Cerebral cortex (tissue), 2 donors: Measurements from ENCODE around the genes CYP2U1, ETNPPL, MCUB and CASP6.

DNA sequence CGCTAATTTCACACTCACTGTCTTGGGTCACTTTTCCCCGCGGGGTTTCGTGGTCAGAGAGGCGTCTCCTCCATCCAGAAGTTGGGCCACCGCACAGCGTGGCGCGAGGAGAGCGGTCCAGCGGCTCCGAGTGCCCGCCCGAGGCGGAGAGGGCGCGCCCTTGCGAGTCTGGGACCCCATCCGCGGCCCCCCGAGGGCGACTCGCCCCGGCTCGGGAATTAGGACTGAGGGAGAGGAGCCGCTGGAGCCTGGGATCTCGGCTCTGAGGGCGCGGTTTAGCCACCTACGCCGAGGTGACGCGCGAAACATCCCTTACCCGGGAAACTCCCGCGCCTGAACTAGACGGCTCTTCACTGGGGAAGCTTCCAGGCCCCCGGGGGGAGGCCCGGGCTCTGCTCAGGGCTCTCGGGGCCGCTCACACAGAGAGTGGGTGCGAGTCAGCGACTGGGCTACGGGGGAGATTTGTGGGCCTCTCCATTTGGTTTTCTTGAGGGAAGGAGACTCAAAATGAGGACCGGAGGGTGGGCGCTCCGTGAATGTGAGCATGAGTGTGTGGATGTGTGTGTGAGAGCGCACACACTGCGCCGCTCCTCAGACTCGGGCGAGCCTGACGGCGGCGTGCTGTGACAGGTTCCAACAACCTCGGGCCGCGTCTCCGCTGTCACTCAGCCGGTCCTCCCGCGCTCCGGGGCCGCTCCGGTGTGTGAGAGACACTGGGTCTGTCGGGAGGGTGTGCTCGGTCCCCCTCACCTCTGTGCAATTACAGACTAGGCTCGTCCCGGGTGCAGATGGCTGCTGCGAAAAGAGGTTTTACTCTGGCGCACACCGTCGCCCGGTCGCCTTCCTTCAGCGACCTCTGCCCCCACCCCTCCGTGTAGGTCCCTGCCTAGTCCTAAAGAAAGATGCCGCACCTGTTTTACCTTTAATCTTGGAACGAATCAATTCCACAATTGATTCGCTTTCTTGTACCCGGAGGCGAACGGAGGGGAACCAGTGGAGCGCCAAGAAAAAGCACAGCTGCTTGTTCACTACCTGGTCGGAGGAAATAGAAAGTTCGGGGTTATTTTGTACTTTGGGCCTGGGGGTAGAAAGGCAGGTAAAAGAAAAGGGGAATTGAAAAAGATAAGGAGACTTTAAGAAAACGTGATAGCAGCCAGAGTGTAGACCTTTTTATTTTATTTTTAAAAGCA, 885 bp downstream of the NPNT start:
- PRO-cap, 2 experiments = peak in 1 of 2 experiments; most common minus-strand start position 277 of the sequence (in 1)

DNA sequence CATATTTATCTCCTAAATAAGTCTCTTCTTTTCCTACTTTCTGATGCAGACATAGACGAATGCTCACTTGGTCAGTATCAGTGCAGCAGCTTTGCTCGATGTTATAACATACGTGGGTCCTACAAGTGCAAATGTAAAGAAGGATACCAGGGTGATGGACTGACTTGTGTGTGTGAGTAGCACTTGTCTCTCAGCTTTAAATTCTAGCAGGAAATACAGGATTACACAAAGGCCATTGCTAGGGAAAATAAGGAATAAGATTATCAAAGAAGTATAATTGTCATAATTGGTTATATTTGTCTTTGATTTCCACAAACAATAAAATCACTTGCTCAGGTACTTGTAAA, 45.2 kb downstream of the NPNT start:
- PRO-cap, 2 experiments = no peak in any of the 2 experiments

GRCh38 chr4:105990828-105991449, 95.7 kb downstream of the NPNT start:
- PRO-cap, 2 experiments = no peak in any of the 2 experiments

GRCh38 chr4:106316672-106317049, 311 bp downstream of the AIMP1 start:
- PRO-cap, 2 experiments = no peak in any of the 2 experiments

DNA sequence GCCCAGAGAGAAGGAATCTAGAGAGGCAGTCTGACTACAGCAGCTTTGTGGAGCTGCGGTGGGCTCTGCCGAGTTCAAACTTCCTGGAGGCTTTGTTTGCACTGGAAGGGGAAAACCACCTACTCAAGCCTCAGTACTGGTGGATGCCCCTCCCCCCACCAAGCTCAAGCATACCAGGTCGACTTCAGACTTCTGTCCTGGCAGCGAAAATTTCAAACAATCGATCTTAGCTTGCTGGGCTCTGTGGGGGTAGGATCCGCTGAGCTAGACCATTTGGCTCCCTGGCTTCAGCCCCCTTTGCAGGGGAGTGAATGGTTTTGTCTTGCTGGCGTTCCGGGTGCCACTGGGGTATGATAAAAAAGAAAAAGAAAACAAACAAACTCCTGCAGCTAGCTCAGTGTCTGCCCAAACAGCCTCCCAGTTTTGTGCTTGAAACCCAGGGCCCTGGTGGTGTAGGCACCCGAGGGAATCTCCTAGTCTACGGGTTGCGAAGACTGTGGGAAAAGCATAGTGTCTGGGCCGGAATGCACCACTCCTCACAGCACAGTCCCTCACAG, 57.6 kb downstream of the DKK2 start:
- PRO-cap, 2 experiments = no peak in any of the 2 experiments

DNA sequence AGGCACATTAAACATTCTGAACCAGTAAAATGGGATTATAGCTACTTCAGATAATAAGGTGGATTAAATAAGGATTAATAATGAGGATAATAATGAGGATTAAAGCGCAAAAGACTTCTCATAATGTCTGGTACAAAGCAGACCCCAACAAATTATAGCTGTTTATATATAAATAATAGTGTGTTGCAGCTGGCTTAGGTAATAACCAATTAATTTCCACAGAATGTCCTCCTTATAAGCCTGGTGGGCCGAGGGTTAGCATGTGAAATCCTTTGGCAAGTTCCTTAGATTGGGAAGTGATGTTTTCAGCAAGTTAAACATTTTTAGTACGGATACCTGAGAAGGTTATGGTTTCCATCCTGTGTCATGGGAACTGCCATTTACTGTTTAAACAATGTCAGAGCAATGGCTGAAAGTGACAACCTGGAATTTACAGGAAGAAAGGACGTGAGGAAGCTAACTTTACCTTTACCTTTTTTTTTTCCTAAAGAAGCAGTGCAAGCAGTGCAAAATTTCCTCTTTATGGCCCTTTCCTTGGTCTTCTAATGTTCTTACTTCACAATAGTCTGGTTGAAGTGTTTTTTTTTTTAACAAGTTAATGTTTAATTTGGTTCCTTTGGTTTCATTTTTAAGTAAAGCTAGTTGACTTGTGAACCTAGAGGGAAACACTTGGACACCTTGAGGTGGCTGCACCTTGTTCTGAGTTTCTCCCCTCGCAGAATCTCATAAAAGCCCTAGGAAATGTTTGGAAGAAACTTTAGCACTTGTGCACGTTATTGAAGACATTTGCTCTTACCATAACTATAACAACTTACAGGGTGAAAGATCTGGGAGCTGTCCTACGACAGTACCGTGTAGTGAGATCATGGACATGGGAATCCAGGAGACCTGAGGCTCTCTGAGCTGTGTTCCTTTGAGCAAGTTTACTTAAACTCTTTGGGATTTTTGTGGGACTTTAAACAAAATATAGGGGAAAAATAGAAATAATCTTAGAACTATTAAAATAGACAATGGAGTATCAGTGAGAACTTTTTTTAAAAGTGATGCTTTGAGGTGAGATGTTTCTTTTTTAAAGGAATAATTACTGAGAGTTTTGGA, 1.7 kb downstream of the SGMS2 start:
- PRO-cap, 2 experiments = no peak in any of the 2 experiments

GRCh38 chr4:107931119-107931914, at the start of gene CYP2U1:
TSS of gene CYP2U1 (plus strand) at chr4:107931549.
- PRO-cap, 2 experiments = peak in 1 of 2 experiments; most common plus-strand start chr4:107931549 (in 1); most common minus-strand start chr4:107931176 (in 1)

DNA sequence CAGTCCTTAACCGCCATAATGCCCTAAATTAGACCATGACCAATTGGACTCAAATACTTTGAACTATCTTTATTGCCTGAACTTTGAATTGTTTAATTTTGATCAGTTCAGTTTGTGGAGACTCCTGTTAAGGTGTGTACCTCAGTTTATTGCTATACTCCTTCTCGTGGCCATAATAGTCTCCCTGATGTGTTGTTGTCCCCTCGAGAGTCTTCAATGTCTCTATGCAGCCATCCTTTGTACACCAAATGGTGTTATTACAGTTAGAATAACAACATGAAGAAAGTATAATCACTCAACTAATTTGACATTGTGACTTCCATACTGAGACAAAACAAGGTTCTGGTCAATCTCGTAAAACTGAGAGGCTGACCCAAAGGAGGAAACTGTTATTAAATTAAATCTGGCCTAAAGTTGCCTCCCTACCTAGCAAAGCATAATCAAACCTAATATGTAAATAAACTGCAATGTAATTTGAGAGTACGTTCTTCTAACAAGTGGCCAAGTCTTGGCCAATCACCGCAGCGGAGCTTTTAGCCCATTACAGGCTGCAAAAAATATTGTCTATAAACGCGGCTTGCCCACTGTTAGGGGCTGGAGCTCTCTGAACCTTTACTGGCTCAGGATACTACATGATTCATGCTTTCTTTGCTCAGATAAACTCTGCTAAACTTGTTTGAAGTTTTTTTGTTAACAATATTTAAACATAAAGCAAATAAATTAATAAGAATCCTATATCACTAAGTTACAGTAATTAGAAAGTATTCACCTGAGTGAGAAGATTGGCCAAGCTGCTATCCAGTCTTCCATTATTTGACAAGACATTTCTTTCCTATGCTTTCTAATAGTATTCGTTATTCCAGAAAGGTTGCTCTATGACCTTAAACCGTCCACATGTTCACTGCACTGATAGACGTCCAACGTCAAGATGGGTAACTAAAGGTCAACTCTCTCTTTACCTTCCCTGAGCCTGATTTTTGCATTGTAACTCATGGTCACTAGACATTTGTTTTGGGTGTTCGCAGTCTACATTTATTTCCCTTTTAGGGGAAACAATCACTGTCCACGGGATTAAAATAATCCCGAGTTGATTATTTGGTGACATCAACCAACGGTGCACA, 986 bp upstream of the HADH start:
- PRO-cap, 2 experiments = no peak in any of the 2 experiments

- PRO-cap, 2 experiments = no peak in any of the 2 experiments
Observed at GRCh38 chr4:107992264-107992682, 2.6 kb downstream of the HADH start.

GRCh38 chr4:108014282-108014634, 24.6 kb downstream of the HADH start:
- PRO-cap, 2 experiments = no peak in any of the 2 experiments

GRCh38 chr4:108045563-108046273, 56.0 kb downstream of the HADH start:
- PRO-cap, 2 experiments = no peak in any of the 2 experiments

DNA sequence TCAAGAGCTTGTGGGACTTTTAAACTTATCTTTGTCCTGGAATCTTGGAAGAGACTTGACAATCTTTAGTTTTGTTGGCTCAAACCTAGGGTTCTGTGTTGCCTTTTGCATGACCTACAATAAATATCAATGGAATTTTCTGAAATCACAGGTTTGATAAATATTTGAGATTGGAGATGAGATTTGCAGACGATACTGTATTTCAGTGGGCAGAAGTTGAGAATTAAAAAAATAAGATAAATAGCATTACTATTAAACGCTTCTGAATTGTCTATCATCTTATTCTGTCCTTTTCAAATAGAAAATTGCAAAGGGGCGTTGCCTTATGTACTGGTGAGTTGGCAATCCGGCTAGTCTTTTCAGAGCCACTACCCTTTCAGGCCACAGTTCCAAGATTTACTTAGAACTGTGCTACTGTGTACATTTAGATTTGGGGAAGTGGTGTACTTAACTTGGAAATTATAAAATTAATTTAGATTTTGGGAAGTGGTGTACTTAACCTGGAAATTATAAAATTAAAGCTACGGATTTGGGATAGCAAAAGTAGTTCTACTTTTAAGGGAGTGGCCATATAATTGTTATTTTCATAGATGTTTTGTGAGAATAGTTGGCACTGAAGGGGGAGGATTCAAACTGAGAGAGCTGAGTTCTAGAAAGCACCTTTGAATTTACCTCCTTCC, 962 bp downstream of the OSTC start:
- PRO-cap, 2 experiments = no peak in any of the 2 experiments

GRCh38 chr4:108762545-108763266, at the start of gene ETNPPL:
TSS of gene ETNPPL (minus strand) at chr4:108763053.
- PRO-cap, 2 experiments = peak in 1 of 2 experiments; most common plus-strand start chr4:108762716 (in 1); most common minus-strand start chr4:108762667 (in 1)

DNA sequence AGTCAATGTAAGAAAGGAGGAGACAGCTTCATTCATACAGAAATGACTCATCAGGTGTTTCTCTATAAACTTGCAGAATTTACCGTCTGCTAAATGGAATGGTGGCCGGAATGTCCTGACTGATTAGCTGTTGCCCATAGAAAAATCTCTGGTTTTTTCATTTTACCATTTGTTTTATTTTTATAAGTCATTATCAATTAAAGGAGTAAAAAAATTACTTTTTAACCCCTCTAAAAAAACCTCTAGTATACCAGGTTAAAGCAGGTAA, 115.1 kb upstream of the ETNPPL start:
- PRO-cap, 2 experiments = no peak in any of the 2 experiments

DNA sequence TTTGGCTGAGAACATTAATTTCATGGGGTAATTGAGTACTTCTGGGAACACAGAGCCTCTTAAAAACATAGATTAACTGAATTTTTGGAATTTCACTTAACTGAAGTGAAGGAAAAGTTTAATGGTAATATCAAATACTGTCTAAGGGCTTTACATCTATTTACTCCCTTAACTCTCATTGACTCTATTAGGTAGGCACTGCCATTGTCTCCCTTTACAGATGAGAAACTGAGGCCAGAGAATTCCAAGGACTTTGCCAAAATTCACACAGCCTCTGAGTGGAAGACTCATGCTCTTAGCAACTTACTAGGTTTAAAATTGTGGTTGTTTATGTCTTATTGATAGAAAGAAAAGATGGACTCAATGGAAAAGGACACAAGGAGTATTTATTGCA, 154.0 kb upstream of the ETNPPL start:
- PRO-cap, 2 experiments = no peak in any of the 2 experiments

DNA sequence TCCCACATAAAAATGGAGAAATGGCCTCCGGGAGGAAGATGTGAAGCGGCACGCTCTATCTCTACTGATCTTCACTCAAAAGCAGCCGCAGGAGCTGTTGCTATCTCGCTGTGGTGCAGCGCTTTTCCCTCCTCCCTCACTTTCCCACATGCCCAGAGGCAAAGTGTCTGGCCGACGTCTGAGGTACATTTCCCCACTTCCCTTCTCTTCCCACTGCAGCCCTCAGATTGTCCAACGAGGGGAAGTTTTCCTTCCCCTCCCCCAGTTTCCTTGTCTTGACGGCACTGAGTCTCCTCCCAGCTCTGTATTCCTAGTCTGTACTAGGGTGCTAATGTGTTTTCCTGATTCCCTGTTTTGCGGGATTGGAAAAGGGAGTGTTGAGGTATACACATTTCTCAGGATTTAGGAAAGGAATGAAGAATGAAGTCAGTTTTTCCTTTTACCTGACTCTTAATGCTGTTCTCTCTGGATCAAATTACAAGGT, 729 bp upstream of the COL25A1 start:
- PRO-cap, 2 experiments = no peak in any of the 2 experiments

- PRO-cap, 2 experiments = peak in 1 of 2 experiments; most common plus-strand start chr4:109560227 (in 1); most common minus-strand start chr4:109560091 (in 1)
Observed at GRCh38 chr4:109559960-109560719, at the start of gene MCUB. TSS of gene MCUB (plus strand) at chr4:109560246.

DNA sequence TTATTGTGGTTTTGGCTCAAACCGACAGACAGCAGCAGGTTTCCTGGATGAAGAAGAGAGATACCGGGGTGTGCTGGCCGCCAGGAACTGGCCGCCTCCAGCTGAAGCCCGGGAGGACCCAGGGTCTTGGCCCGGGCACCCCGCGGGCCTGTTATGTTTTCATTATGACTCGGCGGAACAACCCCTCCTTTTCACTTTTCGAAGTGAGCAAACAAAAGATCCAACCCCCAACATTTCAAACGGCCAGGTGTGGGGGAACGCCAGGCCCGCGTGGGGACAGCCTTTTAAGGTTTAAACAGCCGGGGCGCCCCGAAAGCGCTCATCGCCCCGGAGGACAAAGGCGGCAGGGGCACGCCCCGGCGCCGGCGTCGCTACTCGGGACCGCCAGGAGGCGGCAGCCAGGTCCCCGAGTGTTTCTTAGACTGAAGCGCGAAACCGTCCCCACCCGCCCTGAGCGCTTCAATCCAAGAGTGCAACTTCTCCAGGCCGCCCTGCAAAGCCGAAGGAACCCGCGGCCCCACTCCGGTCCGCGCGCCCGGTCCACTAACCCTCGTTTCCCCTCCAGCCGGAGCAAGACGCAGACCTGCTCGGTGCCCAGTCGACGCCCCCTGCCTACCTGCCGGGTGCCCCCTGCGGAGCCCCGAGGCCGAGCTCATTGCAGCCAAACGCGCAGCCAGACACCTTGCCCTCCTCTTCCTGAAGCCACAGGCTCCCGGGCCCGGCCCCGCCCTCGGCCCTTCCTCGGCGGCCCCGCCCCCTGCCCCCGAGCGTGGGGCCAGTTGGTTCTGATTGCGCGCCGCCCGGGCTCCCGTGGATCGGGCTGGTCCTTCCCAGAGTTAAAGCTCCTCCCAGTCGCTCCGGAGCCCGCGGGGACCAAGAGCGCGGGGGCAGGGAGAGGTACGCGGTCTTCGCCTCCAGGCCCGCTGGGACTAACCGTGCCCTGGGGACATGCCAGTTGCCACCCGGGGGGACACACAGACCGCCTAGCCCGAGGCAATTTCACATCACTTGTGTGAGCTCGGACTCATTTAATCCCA, at the start of gene CASP6:
Gene CASP6 (minus strand): TSS at position 706 of the 1,037 bp plus-strand sequence.
- PRO-cap, 2 experiments = peak in 1 of 2 experiments; most common plus-strand start position 851 of the sequence (in 1); most common minus-strand start position 704 of the sequence (in 1)

DNA sequence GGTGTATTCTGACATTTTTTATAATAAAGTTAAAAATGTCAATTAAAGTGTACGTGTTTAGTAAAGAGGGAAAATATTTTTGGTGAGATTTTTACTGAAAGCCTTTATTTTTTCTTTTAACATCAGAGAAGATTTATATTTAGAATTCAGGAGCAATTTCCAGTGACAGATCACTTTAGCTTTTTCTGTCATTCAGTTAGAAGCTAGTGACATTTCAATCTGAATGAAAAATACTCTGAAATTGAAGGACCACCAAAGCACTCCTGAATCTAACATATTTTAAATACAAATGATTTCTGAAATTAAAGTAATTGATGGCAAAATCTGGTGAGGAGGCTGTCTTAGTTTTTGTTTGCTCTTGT, 133.6 kb upstream of the ENPEP start:
- PRO-cap, 2 experiments = no peak in any of the 2 experiments

DNA sequence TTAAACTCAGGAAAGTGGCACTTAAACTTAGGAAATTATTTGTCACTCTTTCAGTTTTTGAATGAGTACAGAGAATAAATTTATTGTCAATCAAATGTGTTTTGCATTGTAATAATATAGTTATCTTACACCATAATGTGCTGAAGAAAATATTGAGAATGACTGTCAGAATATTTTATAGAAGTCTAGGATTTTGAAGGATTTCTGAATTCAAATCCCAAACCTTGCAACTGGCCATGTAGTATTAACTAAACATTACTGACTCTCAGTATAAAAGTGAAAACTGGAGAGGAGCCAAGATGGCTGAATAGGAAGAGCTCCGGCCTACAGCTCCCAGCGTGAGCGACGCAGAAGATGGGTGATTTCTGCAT, 713.8 kb upstream of the PITX2 start:
- PRO-cap, 2 experiments = no peak in any of the 2 experiments